Suprapubic skin (tissue), 4 donors: ENCODE measurements around a stretch of chr5.

DNA sequence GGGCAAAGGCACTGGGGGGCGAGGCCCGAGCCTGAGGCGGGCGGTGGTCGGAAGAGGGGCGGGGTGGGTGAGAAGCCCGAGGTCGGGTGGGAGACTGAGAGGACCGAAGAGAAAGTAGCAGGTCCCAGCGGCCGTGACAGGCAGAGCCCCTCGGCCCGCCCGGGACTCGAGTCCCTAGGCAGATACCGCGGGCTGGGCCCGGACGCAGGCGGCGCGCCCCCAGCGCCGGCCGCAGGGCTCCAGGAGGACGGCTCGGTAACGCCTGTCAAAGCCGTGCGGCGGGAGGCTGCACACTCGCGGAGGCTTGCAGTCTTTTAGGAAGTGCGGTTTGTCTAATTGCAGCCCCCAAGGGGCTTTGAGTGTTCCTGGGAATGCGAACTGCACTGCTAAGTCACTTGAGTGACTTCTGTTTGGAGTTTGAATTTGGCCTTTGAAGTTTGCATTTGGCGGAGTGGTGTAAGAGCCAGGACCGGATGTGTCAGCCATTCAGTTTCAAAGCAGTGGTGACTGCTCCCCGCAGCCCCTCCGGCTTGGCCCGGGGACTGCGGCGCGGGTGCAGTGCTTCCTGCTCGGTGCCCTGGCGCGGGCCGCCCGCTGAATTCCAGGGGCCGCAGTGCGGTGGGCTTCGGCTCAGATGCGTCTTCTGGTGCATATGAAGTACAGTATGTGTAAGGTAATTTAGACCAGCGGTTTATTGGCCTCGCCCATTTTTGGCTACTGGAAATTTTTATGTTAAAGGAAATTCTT, 1.3 kb downstream of the MAP3K1 start:
- PRO-cap = bidirectional peak, plus-strand start at position 528 of the sequence, minus-strand start at position 475 of the sequence
- RAMPAGE, long total RNA, 4 experiments = no peak in any of the 4 experiments

DNA sequence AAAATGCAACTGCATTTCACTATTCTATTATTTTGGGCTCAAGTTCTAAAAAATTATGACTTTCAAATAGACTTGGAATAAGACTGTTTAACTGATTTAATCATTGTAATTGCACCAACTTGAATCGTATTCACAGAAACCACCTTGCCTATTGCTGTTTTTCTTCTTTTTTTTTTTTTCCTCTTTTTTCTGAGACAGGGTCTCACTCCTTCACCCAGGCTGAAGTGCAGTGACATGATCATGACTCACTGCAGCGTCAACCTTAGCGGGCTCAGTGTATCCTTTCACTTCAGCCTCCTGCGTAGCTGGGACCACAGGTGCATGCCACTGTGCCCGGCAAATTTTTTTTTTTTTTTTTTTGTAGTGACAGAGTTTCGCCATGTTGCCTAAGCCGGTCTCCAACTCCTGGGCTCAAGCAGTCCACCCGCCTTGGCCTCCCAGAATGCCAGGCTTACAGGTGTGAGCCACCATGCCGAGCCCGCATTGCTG, 13.7 kb downstream of the MAP3K1 start:
- PRO-cap = no peak
- RAMPAGE, long total RNA, 4 experiments = no peak in any of the 4 experiments

- PRO-cap = no peak
- RAMPAGE, long total RNA, 4 experiments = no peak in any of the 4 experiments
Observed at GRCh38 chr5:56921782-56922379, 12.5 kb downstream of the SETD9 start.

DNA sequence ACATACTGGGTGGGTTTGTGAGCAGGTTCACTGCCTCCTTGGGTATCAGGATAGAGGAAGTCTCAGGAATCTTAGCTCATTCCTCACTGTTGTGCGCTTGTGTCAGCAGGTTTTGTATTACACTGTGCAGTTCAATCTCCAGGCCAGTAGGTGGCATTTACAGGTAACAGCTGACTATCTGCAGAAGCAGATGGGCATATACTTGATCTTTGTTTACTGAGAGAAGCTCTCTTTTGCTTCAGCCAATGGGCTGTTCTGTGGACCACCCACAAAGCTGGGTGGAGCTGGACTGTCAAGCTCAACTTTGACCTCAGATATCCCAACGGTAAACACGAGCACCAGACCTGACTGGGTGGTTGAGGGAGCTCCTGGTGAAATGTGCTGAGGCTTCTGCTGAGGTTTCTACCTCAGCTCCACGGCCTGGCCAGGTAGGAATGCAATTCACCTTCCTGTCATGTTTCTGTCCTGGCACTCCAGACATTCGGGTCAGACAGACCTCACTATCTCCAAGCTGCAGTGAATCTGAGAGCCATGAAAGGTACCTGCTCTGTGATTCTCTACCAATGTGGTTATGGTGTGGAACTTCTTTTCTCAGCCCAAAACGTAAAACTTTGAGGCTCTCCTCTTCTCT, 167.8 kb upstream of the ACTBL2 start:
- PRO-cap = no peak
- RAMPAGE, long total RNA, 4 experiments = no peak in any of the 4 experiments

DNA sequence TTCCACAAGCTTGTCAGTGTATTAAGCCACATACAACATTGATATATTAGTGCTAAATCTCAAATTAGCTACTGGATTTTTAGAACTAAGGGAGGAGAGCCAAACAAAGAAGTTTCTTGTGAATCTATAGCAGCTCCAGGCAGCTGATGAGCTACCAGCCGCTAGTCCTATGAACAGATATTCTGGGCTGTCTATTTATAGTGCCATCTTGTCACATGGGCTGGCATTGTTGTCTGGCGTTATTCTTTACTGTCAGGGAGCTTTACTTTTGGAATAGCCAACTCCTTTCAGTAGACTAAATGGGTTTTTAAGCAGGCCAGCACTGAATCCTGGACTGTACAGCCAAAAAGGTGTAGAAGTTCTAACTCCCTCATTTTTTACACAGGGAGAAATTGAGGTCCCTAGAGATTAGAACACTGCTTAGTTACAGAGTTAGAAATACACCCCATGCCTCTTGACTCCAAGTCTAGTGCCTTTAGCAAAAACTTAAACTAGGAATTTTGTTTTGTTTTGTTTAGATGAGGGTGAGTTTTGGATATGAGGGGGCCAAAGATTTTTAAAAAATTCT, 171.4 kb upstream of the ACTBL2 start:
- PRO-cap = no peak
- RAMPAGE, long total RNA, 4 experiments = no peak in any of the 4 experiments

GRCh38 chr5:57700441-57700822, 217.8 kb upstream of the ACTBL2 start:
- PRO-cap = no peak
- RAMPAGE, long total RNA, 4 experiments = no peak in any of the 4 experiments

- PRO-cap = no peak
- RAMPAGE, long total RNA, 4 experiments = no peak in any of the 4 experiments
Observed at GRCh38 chr5:58459660-58460032, 240 bp downstream of the PLK2 start.

GRCh38 chr5:59016186-59016454, 433.2 kb downstream of the RAB3C start:
- PRO-cap = no peak
- RAMPAGE, long total RNA, 4 experiments = no peak in any of the 4 experiments

GRCh38 chr5:59042293-59042552, 459.3 kb downstream of the RAB3C start:
- PRO-cap = no peak
- RAMPAGE, long total RNA, 4 experiments = no peak in any of the 4 experiments

DNA sequence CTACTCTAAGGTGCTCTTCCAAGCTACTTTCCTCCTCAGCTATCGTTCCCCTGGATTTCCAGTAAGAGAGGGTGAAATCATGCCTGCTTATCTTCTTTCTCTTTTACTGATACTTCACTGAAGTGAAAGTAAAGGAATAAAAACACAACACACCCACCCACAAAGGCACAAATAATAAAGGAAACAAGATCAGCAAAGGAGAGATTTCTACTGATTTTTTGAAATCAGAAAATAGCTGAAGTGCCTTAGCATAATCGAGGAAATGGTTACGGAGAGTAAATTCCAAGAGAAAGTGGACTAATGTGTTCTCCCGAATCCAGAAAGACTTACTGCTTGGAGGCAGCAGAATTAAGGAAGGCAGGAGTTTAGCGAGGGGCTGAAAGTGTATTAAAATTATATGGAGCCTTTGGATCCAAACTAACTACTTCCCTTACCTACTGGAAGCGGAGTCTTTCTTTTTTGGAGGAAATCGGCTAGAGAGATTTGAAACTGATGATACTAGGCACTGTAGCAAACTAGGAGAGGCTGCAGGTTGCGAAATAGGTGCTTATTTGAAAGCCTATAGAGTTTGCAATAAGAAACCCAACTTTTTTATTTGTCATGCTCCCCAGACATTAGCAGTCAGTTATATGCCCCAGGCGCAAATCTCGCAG, 510.1 kb downstream of the RAB3C start:
- PRO-cap = no peak
- RAMPAGE, long total RNA, 4 experiments = no peak in any of the 4 experiments

DNA sequence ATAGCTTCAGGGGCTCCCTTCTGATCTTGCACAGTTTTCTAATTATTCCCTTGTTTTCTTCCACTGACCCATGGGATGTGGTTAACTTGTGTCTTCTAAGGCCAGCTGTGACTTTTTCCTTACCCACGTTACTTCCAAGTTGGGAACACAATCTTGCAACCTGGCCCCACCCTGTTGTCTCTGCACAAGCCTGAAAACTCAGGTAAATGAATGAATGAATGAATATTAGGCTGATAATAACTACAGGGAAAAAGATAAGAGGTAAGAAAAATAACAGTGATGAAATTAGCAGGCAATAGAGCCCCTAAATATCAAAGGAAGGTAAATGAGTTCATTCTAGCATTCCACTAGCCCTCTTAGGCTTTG, 559.0 kb downstream of the RAB3C start:
- PRO-cap = no peak
- RAMPAGE, long total RNA, 4 experiments = no peak in any of the 4 experiments

DNA sequence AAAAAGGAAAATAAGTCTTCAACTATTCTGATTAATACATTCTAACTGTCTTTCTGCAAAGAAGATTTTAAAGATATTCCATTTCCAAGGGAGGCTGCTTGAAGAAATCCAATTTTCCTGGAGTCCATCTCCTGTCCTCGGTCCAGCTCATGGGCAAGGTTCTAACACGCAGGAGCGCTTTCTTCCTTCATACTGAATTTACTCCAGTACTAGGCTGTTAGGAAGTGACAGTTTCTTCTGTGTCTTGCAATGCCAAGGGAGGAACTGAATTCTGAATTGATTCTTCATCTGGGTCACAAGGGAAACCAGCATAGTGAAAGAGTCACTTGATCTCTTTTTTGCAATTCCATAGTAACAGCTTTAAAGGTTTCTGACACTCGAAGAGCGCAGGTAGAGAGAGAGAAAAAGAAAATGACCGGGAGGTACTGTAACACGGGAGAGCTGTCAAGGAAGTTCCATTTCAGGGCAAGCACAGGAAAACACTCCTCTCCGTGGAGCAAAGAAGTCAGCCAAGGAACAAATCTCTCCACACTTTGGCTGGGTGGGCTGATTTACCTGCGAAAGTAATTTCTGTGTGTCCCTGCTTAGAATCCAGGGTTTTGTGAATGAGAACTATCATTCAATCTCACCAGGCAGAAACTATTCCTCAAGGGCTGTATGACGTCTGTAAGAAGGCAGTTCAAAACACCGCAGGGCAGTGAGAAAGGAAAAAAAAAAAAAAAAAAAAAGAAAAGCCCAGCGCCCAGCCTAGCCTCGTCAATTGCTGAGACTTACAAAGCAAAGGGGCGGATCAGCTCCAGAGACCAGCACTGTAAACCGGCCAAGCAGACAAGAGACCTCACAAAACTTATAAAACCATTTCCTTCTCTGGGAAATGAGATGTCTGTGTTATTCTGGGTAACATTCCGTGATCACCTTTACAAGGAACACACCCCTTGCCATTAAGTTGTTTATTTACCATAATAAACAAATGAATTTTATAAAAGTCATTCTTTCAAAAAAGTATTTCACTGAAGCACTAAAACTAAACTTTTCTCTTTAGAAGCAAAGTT, 617.8 kb downstream of the PDE4D start:
- PRO-cap = no peak
- RAMPAGE, long total RNA, 4 experiments = no peak in any of the 4 experiments

- PRO-cap = no peak
- RAMPAGE, long total RNA, 4 experiments = no peak in any of the 4 experiments
Observed at GRCh38 chr5:59305411-59305977, 588.0 kb downstream of the PDE4D start.

DNA sequence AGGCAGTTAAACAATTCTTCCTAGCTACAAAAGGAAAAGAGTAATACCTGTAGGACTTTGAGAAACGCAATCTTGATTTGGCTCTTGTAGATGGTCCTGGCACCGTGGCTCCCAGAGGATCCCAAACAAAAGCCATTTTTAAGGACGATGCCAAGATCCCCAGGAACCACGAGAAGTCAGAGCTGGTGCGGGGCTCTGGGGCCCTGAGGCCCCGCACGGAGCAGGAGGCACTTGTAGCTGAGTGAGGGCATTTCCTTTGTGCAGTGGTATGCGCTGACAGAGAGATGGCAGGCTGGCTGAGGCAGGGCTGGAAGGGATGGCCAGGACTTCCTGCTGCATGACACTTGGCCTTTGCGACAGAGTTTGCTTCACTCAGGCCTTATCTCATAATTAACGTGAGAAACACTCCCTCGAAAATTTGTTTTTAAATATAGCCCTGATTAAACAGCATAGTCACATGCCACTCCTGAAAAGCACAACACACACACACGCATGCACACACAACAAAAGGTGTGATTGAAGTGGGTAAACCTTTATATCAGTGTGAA, 536.7 kb downstream of the PDE4D start:
- PRO-cap = no peak
- RAMPAGE, long total RNA, 4 experiments = no peak in any of the 4 experiments

DNA sequence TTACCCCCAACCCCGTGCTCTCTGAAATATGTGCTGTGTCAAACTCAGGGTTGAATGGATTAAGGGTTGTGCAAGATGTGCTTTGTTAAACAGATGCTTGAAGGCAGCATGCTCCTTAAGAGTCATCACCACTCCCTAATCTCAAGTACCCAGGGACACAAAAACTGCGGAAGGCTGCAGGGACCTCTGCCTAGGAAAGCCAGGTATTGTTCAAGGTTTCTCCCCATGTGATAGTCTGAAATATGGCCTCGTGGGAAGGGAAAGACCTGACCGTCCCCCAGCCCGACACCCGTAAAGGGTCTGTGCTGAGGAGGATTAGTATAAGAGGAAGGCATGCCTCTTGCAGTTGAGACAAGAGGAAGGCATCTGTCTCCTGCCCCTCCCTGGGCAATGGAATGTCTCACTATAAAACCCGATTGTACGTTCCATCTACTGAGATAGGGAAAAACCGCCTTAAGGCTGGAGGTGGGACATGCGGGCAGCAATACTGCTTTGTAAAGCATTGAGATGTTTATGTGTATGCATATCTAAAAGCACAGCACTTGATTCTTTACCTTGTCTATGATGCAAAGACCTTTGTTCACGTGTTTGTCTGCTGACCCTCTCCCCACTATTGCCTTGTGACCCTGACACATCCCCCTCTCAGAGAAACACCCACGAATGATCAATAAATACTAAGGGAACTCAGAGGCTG, 429.5 kb downstream of the PDE4D start:
- PRO-cap = no peak
- RAMPAGE, long total RNA, 4 experiments = start-site peak on the minus strand in 1 of 4 experiments, centred at position 161 of the sequence, 18 reads per replicate

DNA sequence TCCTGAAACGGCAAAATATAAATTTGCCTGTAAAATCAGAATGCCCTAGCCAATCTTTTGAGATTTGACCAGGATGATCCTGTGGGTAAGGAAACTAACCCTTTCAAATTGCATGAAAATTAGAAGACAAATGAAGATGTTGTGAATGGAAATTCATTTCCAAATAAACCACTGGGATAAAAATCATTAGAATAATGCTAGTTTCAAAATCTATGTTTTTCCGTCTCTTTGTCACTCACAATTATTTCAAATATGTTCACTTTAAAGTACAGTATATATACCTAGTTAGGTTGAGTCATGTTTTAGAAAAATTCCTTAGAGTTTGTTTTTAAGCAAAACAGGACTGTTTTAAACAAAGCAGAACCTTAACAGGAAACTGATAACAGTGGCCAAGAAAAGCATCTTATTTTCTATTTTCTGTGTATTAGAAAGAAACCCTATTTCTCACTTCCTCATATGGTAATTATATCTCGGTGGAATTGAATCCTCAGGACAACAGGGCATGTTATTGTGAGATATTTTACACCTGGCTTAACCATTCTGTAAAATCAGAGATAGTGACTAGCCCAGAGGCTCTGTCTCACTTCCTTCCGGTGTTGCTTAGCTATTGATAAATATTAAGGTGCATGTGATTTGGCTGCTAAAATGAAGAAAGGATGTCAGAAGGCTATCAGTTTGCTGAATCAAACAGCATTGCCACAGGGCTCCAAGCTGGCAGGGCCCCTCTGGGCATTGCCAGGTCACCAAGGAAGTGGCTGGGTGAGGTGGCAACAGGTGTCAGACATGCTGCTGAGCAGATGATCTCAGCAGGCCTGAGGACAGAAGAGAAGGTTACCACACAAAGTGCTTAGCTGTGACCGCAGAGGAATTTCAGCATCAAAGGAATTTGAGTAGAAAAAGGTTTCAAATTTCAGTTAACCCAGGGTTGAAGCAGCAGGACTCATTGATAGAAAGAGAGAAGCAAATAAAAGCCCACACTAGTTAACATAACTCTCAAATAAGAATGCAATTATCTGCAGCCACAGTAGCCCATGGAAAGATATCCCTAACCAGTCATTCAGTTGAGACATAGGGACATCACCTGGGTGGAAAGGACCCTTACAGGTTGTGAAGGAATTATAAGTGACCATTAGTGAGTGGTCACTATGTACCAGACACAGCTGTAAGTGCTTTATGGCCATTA, 330.7 kb downstream of the PDE4D start:
- PRO-cap = no peak
- RAMPAGE, long total RNA, 4 experiments = no peak in any of the 4 experiments

GRCh38 chr5:59583613-59584058, 309.9 kb downstream of the PDE4D start:
- PRO-cap = no peak
- RAMPAGE, long total RNA, 4 experiments = no peak in any of the 4 experiments

GRCh38 chr5:59649395-59649659, 244.2 kb downstream of the PDE4D start:
- PRO-cap = no peak
- RAMPAGE, long total RNA, 4 experiments = no peak in any of the 4 experiments

DNA sequence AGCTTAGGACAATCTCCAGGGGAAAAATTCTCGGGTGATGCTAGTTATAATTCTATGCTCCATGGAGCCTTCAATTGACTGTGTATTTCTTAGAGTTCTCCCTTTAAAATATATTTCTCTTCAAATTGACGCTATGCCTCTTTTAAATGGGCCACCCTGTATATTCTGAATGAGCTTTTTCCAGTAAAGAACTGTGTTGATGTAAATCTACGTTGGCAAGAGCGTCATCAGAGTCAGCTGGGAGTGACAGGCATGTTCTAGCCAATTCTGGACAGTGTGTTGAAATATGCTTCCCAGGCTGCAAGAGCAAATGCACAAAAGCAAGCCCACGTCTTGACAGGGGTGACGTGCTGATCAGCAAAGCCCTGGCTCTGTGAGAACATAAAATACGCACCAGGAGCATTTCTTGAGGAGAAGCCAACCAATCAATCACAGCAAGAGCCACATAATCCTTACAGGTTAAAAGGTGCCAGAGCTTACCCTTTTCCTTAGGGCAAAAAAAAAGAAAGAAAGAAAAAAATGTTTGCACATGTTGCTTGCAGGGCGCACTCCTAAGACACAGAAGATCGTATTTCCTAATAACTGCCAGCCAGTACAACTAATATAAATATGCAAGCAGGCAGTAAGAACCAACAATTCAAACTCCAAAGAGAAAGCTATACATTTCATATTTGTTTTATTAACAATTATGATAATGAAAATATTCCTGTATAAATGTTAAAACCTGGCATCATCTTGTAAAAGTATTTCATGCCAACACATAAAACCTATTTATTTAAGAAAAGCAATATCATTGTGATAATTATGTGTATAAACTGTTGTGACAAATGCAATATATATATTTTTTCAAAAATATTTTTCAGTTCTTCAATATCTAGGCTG, 148.0 kb downstream of the PDE4D start:
- PRO-cap = bidirectional peak, plus-strand start at position 345 of the sequence, minus-strand start at position 164 of the sequence
- RAMPAGE, long total RNA, 4 experiments = no peak in any of the 4 experiments

DNA sequence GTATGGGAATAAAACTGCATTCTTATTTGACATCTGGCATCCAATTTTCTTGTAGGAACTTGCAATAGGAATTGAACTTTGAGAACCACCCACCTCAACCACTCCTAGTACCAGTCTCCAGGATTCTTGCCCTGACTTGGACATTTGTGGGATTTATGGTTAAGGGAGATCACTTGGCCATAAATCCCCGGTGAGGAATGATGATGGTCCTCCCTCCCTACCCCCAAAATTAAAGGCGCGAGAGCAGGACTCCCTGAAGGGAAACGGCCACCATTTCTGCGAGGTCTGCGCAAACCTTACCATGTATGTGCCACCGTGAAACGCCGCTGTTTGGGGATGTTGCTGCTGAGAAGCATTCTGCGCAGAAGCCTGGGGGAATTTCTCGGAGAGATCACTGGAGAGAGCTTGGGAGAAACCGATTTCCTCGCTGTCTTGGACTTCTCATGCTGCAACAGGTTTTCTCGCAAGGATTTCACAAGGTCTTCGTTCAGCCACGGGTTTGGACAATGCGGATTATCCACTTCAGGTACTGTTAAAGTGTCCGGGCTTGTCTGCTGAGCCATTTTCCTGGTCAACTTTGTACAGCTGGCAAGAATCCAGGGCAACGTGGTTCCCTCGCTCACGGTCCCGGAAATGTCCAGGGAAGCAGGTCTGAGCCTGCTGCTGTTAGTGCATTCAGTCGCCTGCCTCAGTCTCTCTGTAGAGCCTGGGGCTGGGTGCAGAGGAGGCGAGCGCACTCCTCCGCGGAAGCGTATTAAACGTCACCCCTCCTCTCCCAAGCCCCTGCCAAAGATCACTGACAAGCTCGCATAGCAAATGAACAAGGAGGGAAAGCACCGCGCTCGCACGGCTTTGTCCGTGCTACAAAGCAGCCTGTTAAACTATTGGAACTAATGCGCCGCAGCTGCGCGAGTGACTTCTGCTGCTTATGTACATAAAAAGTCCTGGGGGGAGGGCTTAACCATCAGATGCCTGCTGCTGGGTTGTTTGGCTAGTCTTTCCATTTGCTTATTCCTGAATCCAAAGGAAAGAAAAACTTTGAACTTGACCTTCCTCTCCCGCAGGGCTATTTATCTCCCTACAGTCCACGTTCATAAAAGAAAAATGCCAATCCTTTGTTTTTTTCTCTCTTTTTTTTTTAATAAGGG, 125.2 kb downstream of the PDE4D start:
- PRO-cap = bidirectional peak, plus-strand start at position 815 of the sequence, minus-strand start at position 699 of the sequence
- RAMPAGE, long total RNA, 4 experiments = start-site peak on the plus strand in 3 of 4 experiments, centred at positions 123 to 704 of the sequence, 8 to 26 reads per replicate; start-site peak on the minus strand in 2 of 4 experiments, centred at position 701 of the sequence, 44 to 45 reads per replicate